Metastatic Breast Carcinoma in the Brain (tissue), 10 donors: ENCODE measurements around the genes C18orf25, PIAS2 and SMAD7.

- PRO-cap, 10 experiments, result peak in 10 of 10 experiments; most common plus-strand start chr18:46173557 (in 7); most common minus-strand start chr18:46173930 (in 4)
These were observed at the start of gene C18orf25 for GRCh38 chr18:46173097-46174436. C18orf25 (plus strand) TSS chr18:46174034.

GRCh38 chr18:46823219-46823835 is 66.5 kb upstream of the ST8SIA5 start:
- PRO-cap, 10 experiments, result no peak in any of the 10 experiments

GRCh38 chr18:46916741-46917569 is at the start of gene PIAS2:
PIAS2 (minus strand) TSS chr18:46917507.
- PRO-cap, 10 experiments, result peak in 10 of 10 experiments; most common plus-strand start chr18:46917233 (in 3); most common minus-strand start chr18:46917438 (in 7)

DNA sequence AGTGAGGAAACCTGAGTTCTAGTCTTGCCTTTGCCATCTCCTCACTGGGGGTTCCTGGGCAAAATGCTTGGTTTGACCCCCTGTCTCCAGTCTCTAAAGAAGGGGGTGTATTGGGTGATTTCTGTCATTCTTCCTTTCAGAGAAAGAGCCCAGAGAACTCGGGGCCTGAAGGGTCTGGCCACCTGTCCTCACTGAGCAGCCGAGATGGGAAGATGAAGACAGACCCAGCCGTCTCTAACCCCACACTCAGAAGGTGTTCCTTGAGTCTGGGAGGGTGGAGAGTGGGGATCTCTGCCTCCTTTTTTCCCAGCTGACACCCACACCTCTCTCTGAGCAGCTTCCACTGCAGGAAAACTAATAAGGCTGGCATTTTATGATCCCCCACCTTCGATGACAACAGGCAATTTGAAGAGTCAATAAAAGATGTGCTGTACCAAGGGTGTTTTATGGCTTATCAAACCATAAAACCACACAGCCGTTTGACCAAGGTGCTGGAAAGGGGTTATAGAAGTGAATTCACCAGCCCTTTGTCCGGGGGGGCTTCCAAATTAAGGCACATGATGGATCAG is 213.8 kb downstream of the SMAD2 start:
- PRO-cap, 10 experiments, result no peak in any of the 10 experiments

- PRO-cap, 10 experiments, result no peak in any of the 10 experiments
These were observed 73.3 kb upstream of the SMAD2 start for GRCh38 chr18:48003576-48004287.

DNA sequence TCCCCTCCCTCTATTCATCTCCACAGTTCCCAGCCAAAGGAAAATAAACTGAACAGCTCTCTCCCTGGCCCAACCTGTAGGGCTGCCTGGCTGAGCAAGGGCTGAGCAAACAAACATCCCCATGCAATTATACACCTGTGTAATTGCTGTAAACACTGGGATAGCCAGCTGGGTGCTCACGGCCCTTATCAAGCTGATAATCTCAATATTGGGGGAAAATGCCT is 203.3 kb upstream of the SMAD2 start:
- PRO-cap, 10 experiments, result no peak in any of the 10 experiments

- PRO-cap, 10 experiments, result peak in 10 of 10 experiments; most common plus-strand start chr18:48540750 (in 10); most common minus-strand start chr18:48540677 (in 9)
These were observed 1.6 kb downstream of the CTIF start for GRCh38 chr18:48540271-48541009.

GRCh38 chr18:48545500-48546077 is 6.8 kb downstream of the CTIF start:
- PRO-cap, 10 experiments, result no peak in any of the 10 experiments

DNA sequence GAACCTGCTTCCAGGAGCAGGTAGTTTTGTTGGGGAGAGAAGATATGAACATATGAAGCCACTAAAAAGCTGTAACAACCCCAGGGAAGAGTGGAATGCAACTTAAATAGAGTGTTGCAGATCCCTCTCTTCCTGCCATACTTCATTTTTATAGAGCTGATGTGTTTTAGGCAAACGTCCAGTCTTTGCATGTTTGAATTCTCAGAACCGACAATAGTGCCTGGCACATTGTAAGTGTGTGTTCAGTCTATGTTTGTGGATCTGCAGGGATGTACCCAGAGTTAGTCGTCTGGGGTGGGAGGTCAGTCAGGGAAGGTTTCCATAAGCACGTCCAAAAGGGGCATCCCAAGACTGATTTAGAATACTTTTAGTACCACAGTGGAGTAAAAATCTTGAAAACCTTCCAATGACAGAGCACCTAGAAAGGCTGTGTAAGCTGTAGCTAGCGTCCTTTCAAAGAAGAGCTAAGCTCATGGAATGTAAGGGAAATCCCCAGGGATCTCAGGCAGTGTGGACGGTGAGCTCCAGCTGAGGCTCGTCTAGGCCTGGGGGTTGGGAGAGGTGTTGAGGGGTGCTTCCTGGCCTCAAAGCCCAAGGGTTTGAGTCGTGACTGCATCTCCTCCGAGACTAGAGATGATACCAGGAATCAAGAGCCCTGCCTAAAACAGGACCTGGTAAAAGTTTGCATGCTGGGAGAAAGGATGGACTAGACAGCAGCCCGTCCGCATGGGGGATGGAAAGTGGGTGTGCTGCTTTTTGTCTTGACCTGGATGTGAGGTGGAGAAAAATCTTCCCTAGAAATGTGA is 7.5 kb downstream of the CTIF start:
- PRO-cap, 10 experiments, result peak in 1 of 10 experiments; most common plus-strand start position 508 of the sequence (in 1)

- PRO-cap, 10 experiments, result no peak in any of the 10 experiments
These were observed 191.8 kb downstream of the CTIF start for GRCh38 chr18:48730683-48731039.

DNA sequence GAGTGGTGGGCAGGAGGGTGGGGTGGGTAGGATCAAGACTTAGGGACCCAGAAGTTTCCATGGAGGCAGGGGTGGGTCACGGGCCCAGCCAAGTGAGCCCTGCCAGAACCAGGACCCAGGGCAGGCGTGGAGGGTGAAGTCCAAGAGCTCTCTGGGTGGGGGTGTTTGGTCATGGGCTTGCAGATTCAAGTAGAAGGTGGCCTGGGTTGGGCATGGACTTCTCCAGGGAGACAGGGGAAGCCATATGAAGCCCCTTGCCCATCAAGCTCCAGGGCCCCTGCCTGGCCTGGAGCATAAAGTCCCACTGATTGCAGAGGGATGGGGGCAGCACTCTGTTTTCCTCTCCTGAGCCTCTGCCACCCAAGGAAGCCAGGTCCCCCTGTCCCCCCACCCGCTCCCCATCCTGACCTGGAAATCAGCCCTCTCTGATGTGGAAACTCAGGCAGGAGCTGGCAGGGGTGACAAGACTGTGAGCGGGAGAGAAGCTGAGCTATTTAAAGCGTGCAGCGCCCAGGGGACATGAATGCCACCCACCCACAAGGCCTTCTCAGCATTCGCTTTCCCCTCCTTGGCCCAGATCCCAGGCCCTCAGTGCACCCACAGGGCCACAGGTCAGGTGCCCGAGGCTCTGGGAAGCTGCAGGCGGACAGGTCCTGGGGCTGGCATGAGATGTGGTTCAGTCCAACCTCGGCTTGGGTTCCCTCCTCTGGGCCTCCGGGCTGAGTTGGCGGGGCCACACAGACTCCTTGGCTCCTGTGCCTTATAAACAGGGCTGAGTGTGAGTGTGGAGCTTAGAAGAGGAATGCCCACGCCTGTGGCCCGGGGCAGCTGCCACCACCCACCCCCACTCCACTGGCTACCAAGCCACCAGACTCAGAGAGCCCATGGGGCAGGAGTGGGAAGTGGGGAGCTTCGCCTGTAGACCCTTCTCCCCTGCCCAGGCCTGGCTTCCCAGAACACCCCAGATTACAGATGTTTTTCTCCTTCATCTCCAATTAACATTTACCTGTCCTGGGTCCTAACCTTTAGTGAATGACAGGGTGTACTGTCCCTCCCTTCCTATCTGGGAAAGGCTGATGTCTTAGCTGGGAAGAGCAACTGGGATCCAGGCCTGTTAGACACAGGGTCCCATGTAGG is 168.4 kb downstream of the SMAD7 start:
- PRO-cap, 10 experiments, result no peak in any of the 10 experiments

DNA sequence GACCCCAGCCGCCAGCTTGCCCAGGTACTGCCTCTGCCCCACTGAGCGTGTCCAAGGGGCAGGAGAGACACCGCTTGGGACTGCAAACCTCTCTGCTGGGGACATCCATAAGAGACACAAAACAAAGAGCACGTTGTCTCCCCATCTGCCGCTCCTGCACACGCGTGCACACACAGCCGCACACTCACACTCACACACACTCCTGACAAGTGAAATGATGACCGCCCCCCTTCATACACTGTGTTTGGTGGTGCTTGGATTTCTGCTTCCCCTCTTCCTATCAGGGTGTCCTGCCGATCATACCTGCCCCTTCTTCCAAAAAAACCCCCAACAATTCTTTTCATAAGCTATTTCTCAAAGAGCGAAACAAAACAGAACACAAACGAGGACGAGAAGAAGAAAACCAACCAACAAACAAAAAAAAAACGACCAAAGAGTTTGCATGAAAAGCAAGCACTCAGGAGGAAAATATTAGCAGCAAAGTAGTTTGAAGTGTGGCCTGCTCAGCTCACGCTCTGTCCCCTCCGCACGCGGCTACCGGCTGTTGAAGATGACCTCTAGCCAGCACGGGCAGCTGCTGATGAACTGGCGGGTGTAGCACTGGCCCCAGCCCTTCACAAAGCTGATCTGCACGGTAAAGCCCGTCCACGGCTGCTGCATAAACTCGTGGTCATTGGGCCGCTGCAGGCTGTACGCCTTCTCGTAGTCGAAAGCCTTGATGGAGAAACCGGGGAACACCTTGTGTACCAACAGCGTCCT is 29.7 kb downstream of the SMAD7 start:
- PRO-cap, 10 experiments, result no peak in any of the 10 experiments

DNA sequence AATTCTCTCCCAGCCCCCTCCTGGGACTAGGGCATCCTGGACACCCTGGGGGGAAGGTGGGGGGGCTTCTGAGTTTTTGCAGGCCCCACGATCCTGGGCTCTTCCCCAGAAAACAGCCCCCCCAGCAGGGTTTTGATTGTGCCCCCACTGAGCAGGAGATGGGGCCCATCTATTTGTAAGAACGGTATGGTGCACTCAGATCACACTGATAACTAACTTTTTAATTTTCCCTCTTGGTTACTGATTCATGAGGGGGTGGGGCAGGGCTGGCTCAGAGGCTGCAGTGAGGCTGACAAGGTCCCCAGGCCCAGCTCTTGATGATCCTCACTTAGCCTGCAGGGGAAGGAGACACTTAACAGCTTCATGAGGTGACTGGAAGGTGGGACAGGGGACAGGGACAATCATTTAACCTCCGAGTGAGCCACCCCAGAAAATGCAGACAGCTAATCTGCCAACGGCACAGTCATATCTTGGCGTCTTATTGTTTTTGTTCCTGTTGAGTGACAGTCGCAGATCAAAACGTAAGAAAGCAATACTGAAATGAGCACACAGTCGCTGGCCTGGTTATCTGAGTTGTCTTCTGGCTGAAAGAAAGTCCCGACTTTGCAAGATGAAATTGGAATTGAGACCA is 18.8 kb downstream of the SMAD7 start:
- PRO-cap, 10 experiments, result no peak in any of the 10 experiments

- PRO-cap, 10 experiments, result peak in 3 of 10 experiments; most common plus-strand start chr18:48951037 (in 1); most common minus-strand start chr18:48951092 (in 1)
These were observed at the start of gene SMAD7 for GRCh38 chr18:48950952-48951334. SMAD7 (minus strand) TSS chr18:48950965.

DNA sequence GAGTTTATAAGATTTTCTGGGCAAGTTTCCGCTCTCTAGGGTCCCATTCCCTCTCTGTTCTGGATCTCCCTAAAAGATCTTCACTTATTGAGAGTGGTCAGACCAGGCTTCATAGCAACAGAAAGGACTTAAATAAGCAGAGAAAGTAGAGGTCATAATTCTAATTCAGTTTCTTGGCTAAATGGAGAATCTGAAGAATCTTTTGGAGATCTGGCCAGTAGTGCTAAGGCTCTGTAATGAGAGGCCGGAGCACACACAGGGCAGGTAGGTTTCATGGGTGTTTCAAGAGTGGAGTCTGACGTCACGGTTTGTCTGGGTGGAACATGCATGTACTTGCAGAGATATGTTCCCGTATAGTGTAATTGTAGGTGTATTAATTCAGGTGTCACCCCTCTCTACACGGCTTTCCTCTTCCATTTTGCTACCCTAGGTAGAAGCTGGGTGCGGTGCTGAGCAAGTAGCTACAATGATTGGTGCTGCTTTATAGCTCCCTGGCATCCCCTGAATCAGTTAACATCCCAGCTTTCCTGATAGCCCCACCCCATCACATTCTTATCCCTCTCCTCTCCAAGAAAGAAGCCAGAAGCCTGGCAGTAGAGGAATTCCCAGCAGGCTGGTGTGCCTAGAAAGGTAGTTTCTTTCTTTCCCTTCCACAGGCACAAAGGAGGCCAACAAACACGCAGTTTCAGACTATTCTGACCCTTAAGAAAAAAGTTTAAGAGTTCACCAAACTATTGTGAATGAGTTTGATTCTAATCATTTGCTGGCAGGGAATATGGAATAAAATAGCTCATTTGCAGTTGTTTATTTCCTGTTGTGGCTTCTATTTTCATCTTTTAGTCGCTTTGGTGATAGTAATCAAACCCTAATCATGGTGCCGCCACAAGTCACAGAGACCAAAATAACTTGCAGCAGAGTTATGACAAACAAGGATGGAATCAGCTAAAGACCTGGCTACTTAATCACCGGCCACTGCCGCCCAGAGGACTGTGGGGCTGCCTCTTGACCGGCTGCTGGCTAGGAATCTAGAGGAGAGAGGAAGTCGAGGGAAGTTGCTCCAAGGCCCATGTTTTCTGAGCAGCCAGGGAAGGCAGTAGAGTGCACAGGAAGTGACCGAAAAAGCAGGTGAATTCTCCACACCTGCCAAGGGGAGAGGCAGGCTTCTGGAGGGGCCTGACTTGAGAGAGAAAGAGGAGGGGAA is 4.7 kb upstream of the SMAD7 start:
- PRO-cap, 10 experiments, result peak in 2 of 10 experiments; most common minus-strand start position 1,027 of the sequence (in 2)

DNA sequence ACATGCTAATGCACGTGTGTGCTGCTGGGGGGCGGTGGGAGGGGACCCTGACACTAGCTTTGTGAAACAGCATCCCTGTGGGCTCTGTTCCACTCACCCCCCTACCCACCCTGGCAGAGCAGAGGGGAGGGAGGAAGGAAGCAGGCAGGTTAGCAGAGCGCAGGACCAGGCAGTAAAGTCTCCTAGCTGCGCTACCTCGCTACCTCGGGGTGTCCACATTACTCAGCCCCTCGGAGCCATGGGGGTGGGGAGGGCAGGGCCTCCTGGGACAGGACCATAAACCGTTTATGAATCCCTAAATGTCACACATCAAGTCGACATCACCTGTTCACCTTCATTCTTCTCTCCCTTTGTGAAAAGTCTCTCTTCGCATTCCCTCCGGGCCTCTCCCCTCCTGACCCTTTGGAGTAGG is 23.5 kb upstream of the SMAD7 start:
- PRO-cap, 10 experiments, result no peak in any of the 10 experiments

DNA sequence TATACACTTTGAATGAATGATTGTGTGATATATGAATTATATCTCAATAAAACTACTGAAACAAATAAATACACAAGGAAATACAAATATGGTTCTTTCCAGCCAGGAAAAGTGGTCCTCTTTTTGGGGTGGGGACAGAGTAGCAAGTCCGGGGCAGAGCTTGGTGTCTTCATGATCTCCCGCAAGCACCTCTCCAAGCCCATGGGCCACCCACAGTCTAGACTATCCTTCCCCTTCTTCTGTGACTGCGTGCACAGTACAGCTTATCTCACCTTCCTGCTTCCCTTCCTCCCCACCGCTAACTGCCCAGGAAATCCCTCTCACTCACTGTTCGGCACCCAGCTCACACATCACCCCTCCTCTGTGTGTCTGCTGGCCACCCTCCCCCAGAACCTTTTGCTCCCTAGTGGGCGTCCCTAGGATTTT is 31.4 kb upstream of the SMAD7 start:
- PRO-cap, 10 experiments, result no peak in any of the 10 experiments

DNA sequence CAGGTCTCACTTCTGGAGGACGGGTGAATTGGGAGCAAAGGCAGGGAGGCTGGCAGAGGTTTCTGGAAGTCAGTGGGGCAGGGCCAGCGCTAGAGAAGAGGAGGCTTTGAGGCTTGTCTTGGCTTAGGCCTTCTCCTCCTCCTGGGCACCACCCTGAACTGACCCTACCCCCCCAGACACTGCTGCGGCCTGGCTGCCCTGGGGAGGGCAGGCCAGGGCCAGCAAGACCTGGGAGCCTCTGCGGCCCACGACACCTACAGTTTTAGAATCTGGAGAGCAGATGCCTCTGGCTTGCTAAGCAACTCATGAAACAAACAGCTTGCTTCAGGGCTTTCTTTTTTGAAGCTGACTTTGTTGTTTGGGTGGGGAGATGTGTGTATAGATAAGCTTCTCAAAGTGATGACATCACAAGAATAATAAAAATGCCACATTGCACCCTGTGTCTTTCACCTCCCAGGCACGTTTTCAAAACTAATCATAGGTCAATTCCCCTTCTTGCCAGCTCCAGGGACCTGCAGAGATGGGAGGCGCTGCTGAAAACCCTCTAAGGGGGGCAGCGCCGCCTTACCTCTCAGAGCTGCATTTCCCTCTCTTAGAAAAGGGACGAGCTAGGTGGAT is 46.2 kb upstream of the SMAD7 start:
- PRO-cap, 10 experiments, result peak in 3 of 10 experiments; most common minus-strand start position 271 of the sequence (in 2)

DNA sequence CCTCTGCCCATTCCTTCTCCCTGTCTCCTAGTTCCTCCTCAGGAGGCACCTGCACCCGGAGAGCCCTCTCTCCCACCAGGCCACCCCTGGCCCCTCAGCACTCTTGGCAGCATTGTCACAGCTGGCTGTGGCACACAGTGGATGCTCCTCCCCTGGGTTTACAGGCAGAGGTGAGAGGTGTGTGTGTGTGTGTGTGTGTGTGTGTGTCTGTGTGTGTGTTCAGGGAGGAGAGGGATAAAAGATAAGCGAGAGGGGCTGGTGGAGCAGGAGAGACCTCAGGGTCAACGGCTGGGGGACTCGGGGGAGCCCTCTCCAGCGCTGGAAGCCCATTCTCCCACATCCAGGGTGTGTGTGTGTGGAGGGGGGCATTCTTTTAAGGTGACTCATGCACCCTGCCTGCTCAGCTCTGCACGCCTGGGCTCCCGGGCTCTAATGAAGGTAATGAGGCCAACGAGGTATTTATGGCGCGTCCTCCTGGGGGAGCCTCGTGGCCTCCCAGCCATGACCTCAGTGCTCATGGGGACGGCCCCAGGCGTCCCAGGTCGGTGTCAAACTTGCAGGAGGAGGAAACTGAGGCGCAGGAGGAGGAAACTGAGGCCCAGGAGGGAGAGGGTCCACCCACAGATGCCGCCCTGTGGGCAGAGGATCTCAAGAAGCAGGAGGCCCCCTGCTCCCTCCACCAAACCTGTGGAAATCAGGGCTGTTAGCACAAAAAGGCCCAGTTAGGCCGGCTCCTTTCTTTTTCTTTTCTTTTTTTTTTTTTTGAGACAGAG is 66.3 kb upstream of the SMAD7 start:
- PRO-cap, 10 experiments, result peak in 4 of 10 experiments; most common plus-strand start position 517 of the sequence (in 1); most common minus-strand start position 434 of the sequence (in 3)

DNA sequence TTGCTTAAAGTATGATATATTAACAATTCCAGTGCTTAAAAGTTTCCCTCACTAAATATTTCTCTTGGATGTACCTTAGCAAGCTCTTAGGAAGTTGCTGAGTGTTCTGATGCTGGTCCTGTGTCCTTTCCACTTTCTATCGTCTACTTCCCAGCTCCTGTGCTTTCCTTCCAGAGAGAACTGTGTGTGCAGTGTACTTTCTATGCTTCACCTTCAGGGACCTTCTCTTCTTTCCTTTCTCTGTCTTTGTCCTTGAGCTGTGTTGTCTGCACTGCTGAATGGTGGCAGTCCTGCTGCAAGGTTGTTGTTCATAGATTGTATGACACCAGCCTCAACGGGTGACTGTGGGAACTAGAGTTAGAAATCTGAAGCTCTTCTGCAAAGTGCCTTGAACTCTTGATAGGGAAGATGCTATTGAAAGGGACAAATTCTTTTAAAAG is 90.1 kb upstream of the SMAD7 start:
- PRO-cap, 10 experiments, result no peak in any of the 10 experiments